T47D (cell line): ENCODE data around the gene NAA16.

DNA sequence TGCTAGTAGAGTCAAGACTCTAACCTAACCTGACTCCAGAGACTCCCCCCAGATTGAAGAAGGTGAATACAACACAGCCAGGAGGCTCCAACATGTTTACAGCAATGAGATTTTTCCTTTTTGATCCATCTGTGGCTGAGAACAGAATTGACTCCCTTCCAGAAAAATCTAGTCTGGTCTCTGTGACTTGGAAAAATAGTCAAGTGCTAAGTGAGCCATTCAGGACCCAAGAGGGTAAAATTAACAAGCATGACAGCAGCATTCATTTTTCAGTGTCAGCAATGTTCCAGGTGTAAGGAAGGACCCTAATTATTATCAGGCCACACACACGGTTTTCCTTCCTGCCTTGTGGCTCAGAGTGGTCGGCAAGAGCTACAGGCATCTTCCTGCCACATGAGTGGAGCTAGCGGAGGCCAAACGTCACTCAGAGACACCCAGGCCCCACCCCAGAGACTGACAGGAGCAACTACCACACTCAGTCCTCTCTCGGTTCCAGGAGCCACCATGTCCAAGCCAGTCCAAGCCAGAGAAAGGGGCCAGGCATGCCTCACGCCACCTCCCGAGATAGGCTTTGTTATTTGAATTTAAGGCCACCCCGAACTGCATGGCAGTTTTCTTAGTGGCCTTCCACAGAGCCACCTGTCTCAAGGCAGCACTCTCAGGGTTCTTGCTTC is 395.0 kb downstream of the FOXO1 start:
- RRBS, result no CpG with 5 or more reads among the region's 8 CpGs

GRCh38 chr13:40375702-40376470 is 290.6 kb downstream of the FOXO1 start:
- RRBS, result no CpG with 5 or more reads among the region's 8 CpGs

DNA sequence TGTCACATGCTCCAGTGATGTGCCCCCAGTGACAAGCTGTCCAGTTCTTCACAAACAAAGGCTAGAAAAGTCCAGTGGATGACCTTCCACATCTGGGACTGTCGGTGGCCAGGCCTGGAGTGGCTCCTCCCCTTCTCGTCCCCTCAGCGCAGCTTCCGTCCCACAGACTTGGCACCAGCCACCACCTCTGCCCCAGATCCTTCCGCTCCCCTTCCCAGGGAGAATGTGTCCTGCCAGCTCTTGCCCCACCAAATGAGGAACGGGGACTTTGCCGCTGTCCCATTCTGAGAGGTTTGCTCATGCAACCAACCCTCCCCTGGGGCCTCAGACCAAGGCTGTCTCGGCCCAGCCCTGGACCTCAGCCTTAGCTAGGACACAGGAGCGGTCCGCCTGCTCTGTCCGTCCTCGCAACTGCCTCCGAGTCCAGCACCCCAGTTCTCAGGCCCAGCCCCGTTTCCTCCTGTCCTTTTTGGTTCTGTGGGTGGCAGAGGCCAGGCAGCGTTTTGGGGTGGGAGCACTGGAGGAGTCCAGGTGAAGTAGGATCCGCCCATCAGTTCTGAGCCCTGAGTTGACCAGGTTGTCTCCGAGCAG is 284.5 kb downstream of the FOXO1 start:
- RRBS, result no CpG with 5 or more reads among the region's 17 CpGs

GRCh38 chr13:40438634-40439917 is 227.4 kb downstream of the FOXO1 start:
- RRBS, result no CpG with 5 or more reads among the region's 14 CpGs

DNA sequence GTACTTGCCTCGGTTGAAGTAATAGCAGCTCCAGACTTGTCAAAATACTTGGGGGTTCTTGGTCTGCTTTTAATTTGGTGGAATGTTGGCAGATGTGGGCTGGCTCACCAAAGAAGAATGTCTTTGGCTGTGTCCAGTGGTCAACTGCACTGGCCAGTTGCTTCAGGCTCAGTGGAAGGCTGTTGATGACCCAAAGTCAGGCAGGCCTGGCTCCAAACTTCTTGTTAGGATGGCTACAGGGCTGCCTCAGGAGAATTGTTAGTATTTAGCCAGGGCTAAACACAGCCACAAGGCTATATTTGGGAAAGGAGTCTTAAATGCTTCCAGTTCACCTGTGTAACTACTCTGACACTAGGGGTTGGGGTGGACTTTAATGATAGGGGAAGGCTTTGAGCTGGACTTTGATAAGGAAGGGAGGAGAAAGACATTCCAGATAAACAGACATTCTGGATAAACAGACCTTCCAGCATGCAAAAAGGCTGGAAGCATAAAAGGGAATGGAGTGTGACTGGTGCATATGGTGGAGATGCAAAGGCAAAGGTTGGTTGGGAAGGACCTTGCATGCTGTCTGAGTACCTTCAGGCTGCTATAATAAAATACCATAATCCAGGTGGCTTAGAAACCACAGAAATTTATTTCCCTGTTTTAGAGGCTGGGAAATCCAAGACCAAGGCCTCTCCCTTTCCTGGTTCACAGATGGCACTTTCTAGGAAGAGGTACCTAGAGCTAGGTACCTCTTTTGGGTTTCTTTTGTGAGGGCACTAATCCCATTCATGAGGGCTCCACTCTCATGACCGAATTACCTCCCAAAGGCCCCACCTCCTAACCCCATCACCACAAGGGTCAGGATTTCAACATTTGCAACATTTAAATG is 116.7 kb downstream of the FOXO1 start:
- RRBS, result no CpG with 5 or more reads among the region's 2 CpGs

GRCh38 chr13:40559311-40560562 is 106.7 kb downstream of the FOXO1 start:
- RRBS, result no CpG with 5 or more reads among the region's 26 CpGs

DNA sequence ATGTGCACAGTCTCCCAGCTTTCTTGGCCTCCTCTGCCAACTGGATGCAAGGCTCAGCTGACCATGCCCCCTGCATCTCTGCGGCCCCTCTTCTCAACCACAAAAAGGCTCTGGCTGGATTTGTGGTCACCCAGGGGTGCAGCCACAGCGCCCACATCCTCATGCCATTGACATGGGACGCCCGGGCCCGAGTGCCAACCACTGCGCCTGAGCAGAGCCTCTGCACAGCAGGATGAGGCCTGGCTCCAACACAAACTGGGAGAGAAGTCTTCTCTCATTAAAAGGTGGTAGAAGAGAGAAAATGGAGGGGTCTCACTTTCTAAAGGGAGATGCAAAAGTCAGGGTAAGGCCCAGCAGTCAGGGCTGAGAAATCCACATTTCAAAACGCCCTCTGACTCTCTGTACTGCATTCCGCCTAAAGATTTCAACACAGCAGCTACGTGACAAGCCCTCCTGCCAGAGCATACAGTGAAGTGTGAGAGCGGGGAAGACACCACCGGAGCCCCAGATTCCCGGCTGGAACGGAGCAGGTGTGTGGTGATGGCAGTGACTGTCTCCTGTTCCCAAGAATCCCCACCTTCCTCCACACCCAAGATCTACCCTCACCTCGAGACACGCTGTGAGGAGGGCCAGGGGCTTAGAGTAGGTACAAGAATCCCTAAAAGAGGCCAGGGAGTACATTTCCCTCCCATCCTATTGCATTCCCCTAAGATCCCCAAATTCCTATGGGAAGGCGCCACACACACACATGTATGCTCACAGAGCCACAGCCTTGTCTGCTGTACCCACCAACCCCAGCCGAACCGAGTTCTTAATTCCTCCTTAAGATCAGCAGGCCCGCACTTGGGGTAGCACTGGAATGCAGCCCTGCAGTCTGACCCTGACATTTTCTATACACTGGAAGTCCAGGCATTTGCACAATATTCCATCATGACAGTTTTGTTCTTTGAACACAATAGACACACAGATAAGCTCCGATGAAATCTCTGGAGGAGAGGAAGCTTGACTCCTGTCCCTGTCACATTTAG is 103.1 kb downstream of the FOXO1 start:
- RRBS, result no CpG with 5 or more reads among the region's 20 CpGs

- RRBS, result no CpG with 5 or more reads among the region's 5 CpGs
These were observed 34.9 kb downstream of the FOXO1 start for GRCh38 chr13:40631407-40631996.

DNA sequence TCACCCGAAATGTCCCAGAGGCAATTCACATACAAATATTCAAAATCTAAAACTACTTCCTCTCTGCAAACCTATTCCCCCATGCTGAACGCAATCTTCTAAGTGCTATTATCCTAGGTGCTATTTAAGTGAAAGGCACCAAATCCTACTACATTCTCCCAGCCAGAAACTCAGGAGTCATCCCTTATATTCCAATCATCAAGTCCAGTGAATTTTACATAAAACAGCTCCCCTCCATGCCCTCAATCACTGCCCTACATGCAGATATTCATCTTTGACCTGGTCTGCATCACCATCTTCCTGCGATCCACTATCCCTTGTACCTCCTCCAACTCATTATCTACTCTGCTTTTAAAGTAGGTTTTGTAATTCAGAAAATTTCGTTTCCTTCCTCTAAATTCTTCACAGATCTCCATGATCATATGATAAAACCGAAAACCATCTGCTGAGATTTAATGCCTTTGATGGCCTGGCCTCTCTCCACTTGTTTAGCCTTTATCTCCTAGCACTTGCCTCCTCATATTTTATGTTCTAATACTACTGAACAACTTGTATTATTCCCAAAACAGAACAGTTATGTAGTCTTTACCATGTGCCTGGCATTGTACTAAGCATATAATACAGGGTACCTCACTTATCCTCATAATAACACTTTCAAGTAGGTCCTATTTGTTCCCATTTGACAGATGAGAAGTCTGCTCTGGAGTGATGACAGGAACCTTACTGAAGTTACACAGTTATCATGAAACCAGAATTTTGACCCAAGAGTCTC is 102.5 kb downstream of the ELF1 start:
- RRBS, result no CpG with 5 or more reads among the region's 5 CpGs

DNA sequence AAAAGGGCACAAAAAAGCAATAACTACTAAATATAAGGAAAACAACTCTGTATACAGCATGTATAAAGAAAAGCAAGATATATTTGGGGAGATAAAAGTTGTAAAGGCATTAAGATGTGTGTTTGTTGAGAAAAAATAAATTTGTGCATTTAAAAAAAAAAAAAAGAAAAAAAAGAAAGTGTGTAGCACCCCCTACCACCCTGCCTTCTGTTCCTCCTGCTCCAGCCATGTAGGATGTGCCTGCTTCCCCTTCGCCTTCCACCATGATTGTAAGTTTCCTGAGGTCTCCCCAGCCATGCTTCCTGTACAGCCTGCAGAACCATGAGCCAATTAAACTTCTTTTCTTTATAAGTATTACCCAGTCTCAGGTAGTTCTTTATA is 61.8 kb downstream of the ELF1 start:
- RRBS, result no CpG with 5 or more reads among the region's 1 CpG

GRCh38 chr13:40964252-40964851 is 54.8 kb downstream of the ELF1 start:
- RRBS, result no CpG with 5 or more reads among the region's 11 CpGs

DNA sequence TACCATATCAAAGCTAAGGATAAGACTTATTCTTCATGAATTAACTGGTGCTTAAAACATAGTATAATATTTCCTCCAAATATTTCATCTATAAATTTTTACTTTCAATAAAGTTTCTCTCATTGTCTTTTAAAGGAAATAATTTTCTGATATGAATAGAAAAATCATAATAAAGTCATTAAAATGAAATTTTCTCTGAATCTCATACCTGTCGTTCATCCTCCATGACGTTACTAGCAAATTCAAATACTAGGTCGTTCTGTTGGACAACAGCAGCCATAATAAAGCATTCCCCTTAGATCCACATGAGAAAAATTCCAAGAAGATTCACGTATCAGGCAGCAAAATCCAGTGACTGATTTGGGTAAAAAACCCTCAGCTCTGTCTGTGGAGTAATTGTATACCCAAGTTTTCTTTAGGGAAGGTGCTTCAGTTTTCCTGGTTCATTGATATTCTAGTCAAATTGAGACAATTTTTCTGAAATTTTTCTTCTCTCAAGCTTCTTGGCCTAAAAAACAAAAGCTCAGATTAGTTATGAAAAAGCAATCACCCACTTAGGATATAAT is 37.3 kb downstream of the ELF1 start:
- RRBS, result no CpG with 5 or more reads among the region's 4 CpGs

- RRBS, result no CpG with 5 or more reads among the region's 3 CpGs
These were observed 34.3 kb downstream of the ELF1 start for GRCh38 chr13:40984622-40985401.

GRCh38 chr13:40986385-40986919 is 32.7 kb downstream of the ELF1 start:
- RRBS, result no CpG with 5 or more reads among the region's 4 CpGs

DNA sequence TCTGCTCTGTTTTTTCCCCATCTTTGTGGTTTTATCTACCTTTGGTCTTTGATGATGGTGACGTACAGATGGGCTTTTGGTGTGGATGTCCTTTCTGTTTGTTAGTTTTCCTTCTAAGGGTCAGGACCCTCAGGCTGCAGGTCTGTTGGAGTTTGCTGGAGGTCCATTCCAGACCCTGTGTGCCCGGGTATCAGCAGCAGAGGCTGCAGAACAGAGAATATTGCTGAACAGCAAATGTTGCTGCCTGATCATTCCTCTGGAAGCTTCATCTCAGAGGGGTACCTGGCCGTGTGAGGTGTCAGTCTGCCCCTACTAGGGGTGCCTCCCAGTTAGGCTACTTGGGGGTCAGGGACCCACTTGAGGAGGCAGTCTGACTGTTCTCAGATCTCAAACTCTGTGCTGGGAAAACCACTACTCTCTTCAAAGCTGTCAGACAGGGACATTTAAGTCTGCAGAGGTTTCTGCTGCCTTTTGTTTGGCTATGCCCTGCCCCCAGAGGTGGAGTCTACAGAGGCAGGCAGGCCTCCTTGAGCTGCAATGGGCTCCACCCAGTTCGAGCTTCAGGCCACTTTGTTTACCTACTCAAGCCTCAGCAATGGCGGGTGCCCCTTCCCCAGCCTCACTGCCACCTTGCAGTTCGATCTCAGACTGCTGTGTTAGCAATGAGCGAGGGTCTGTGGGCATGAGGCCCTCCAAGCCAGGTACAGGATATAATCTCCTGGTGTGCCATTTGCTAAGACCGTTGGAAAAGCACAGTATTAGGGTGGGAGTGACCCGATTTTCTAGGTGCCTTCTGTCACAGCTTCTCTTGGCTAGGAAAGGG is 13.7 kb upstream of the WBP4 start:
- RRBS, result no CpG with 5 or more reads among the region's 9 CpGs

DNA sequence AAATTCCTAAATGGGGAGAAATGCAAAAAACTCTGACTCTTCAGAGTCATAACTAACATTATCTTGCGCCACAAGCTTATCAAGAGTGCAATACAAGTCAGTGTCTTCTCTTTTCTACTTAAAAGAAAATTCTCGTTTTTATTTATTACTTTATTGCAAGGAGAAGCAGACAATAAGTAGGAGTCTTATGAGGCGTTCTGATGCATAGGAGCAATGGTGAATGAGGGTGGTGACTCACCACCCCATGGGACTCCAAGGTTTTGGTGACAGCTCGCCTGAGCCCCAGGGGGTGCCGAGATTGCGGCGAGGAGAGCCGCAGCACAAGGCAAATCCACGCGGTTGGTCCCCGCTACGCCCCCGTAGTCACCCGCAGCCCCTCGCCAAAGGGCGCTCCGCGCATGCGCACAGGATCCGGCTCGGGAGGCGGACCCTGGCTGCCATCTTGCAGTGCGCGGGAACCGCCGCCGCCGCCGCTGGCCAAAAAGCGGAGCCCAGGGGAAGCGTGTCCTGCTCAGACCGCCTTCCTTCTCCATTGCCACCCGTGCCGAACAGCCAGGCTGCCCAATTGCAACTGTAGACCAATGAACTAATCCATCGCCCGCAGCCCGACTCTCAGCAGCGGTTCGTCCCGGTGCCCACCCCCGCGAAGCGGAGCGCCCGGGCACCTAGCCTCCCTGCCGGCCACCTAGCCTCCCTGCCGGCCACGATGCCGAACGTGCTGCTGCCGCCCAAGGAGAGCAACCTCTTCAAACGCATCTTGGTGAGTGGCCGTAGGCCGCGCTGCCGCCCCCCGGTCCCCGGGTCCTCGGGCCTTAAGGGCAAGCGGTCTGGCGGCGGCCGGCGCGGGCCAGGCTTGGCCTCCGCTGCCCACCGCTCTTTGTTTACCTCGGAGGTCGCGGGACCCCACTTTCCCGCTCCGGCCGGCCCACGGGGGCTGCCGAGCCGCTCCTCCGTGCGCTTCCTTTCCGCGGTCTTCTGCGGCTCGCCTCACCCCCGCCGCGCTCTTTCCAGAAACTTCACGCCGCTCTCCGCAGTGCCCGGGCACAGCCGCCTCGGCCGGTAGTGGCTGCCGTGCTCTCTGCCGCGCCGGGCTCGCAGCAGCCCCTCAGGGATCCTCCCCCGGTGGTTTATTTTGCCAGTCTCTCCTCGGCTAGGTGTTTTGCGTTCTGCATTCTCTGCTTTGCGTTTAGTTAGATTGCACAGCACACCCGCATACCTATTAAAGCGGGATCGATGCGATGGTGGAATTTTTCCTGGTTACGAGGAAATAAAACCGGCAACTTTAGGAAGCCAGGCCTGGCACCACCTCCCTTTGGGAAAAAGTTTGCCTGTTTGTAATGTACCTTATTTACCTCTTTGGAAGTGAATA is at the start of gene NAA16:
Gene NAA16 (plus strand): TSS at position 445 of the 1,369 bp plus-strand sequence.
- RRBS, result 1% methylated on average over 25 of the region's 107 CpGs

- RRBS, result no CpG with 5 or more reads among the region's 2 CpGs
These were observed 81.6 kb downstream of the VWA8 start for GRCh38 chr13:41879206-41879883.

- RRBS, result no CpG with 5 or more reads among the region's 26 CpGs
These were observed 6.7 kb upstream of the DGKH start for GRCh38 chr13:42041528-42042397.